Cardiac muscle cell (in vitro differentiated cells and primary cell): ENCODE measurements around the gene PPP1R2.

- RAMPAGE, long total RNA, result no peak
- RRBS, result no CpG with 5 or more reads among the region's 7 CpGs
Observed at GRCh38 chr3:194879925-194880451, 194.3 kb downstream of the FAM43A start.

GRCh38 chr3:194976864-194977288, 291.2 kb downstream of the FAM43A start:
- RAMPAGE, long total RNA, result no peak
- RRBS, result no CpG with 5 or more reads among the region's 7 CpGs

- RAMPAGE, long total RNA, result no peak
- RRBS, result no CpG with 5 or more reads among the region's 30 CpGs
Observed at GRCh38 chr3:195079883-195081306, 190.6 kb downstream of the XXYLT1 start.

- RAMPAGE, long total RNA, result no peak
- RRBS, result no CpG with 5 or more reads among the region's 7 CpGs
Observed at GRCh38 chr3:195081366-195081897, 189.5 kb downstream of the XXYLT1 start.

GRCh38 chr3:195087385-195087769, 183.6 kb downstream of the XXYLT1 start:
- RAMPAGE, long total RNA, result no peak
- RRBS, result no CpG with 5 or more reads among the region's 10 CpGs

DNA sequence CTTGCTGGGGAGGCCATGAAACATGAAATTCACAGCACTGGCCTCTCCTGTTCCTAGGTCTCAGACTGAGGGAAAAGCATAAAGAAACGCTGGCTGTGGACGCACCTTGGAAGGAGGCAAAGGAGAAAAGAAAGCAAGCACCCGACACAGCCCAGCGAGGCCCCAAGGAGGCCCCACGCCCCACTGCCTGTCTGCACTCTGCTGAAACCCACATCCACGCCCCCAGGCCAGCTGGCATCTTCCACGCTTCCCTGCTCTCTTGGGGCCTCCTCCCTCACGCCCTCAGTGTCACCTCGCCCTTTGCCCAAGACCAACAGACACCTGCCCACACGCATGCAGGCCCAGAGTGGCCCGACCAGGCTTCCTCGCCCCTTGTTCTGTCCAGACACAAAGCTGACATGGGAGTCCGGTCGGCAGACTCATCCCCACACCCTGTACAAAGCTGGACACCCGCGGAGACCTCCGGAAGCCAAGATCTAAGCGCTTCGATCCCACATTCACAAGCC, 176.8 kb downstream of the XXYLT1 start:
- RAMPAGE, long total RNA, result no peak
- RRBS, result 72% methylated on average over 5 of the region's 19 CpGs

DNA sequence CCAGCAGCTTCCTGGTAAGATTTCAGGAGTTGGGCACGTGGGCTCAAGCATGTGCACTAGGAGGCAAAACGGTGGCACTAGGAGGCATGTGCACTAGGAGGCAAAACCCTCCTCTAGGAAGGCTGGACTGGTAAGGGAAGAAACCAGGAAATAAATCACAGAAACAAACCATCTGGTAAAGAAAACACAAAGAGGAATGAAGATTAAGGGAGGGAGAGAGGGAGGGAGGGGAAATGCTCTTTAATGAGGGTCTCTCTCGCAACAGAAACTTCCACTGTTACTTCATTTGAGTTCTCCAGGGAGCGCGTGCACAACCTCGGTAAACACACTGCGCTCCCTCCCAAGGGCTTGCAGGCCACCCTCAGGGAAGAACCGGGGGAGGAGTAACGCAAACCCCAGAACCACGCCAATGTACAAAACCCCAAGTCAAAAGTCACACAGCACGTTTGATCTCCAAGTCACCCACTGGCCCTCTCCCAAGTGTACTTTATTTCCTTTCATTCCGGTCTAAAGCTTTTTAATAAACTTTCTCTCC, 116.6 kb downstream of the XXYLT1 start:
- RAMPAGE, long total RNA, result no peak
- RRBS, result no CpG with 5 or more reads among the region's 12 CpGs

DNA sequence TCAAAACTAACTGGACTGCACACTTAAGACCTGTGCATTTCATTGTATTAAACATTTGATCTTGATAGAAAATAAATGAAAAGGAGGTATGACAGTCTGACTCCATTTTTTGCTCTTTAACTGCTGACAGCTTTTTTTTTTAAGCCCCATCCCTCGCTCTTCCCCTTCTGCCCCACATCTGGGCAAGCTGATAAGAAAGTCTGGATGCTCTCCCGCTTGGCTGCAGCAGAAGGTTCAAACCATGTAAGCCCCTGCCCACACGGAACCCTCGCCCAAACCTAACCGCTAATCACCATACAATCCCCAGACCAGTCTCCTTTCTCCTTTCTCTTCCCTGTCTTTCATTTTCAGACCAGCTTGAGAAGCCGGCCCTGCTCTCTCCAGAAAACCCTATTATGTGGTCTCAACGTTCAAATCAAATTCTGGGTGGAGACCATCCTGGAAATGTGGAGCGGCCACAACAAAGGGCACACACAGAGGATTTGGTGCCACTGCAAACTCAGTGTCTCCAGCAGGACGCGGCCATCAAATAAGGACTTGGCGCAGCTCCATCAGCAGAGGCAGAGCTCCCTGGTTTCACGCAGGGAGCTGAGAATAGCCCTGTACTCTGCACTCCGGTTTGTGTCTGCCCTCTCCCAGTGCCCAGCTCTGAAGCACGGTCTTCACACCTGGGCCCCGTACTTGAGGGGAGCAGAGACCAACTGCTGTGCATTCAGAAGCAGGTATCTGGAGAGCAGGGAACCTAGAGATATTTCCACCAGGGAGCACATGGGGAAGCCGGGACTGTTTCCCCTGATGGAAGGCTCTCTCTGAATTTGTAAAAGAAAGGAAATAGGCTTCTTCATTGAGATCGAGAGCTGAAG, 92.7 kb downstream of the XXYLT1 start:
- RAMPAGE, long total RNA, result no peak
- RRBS, result no CpG with 5 or more reads among the region's 17 CpGs

DNA sequence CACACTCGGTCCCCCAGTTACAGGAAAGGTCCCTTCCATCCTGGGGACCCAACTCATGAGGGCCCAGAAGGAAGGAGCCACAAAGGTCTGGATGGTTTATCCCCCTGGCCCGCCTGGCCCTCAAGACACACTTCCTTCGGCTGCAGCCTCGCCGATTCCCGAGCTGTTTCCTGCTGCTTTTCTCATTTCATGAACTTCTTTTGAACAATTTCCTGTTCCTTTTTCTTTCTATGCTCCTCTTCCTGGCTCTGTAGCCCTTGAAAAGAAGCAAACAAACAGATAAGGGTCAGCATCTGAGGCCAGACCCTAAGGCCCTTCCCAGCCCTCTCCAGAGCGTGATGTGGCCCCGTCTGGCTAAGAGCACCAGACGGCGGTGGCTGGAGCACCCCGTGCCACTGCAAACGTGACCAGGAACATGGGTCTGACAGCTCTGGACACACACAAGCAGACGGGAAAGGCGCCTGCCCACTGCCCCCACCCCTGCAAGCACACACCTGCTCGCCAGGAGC, 90.6 kb downstream of the XXYLT1 start:
- RAMPAGE, long total RNA, result no peak
- RRBS, result no CpG with 5 or more reads among the region's 15 CpGs

DNA sequence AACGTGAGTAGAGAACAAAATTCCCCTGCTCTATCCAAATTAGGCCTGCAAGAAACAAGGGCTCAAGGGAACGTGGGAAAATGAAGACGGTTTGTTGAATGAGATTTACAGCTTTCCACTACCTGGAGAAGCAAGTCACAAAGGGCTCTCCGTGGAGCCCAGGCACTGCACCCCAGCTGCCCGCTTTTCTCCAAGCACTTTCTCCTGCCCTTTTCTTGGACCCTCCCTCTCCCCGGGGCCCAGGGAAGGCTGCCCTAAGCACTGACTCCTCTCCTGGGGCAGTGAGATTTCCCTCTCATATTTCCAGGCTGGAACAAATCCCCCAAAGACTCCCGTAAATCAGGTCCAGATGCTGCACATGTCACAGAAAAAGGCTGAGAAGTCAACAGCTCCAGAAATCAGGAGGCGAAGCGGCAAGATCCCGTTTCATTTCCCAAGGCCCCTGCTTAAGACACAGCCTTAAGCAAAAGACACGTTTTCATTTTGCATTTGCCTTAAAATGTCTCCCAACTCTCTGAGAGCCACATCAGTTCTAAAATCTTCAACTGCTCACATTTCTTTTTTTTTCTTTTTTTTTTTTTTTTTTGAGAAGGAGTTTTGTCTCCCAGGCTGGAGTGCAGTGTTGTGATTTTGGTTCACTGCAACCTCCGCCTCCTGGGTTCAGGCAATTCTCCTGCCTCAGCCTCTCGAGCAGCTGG, 17.9 kb downstream of the XXYLT1 start:
- RAMPAGE, long total RNA, result no peak
- RRBS, result no CpG with 5 or more reads among the region's 13 CpGs

- RAMPAGE, long total RNA, result no peak
- RRBS, result no CpG with 5 or more reads among the region's 11 CpGs
Observed at GRCh38 chr3:195418056-195418870, 24.6 kb downstream of the ACAP2 start.

- RAMPAGE, long total RNA, result start-site peak on the minus strand at chr3:195543199-195543336, 3,541 and 2,903 reads in 2 replicates
- RRBS, result 2% methylated on average over 10 of the region's 92 CpGs
Observed at GRCh38 chr3:195543047-195544073, at the start of gene PPP1R2. PPP1R2 (minus strand) TSS chr3:195543325.

- RAMPAGE, long total RNA, result no peak
- RRBS, result 97% methylated on average over 1 of the region's 8 CpGs
Observed at GRCh38 chr3:195573829-195574059, 10.0 kb downstream of the APOD start.

GRCh38 chr3:195658290-195658944, 62.4 kb upstream of the MUC20 start:
- RAMPAGE, long total RNA, result no peak
- RRBS, result 4% methylated on average over 6 of the region's 55 CpGs

DNA sequence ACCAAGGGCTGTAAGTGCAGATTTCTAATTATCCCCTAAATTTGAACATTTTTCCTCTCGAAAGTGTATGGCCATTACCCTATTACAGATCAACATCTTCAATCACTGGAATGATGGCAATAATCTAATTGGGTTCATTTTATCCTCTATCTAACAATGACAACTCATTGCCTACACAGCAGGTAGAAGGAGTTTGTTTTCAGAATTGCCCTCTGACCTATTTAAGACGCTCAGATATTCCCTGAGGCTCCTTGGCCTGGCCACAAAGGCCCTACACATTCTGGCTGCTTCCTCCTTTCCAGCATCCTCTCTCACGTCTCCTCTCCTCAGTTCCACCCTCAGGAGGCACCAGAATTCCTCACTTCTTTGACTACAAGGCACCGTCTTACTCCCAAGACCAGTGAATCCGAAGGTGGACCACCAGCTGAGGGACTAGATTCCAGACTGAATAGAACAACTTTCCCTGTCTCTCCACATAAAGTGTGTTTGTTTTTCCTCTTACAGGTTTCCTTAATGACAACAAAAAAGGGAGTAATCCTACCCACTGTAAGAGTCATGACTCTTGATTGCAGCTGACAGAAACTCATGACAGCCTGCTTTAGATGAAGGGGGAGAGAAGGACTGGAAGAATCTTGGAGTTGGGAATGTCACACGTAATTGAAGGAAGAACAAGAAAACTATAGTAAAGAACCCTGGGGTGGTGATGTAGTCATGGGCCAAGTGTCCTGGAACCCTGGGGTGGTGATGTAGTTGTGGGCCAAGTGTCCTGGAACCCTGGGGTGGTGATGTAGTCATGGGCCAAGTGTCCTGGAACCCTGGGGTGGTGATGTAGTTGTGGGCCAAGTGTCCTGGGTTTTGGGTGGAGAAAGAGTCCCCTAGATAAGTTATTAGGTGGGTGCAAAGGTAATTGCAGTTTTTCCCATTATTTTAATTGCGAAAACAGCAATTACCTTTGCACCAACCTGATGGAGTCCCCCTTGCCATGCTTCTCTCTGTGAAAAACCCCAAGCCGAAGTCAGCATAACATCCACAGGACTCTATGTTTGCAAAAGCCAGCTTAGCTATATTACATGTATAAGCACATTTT, 21.9 kb upstream of the MUC20 start:
- RAMPAGE, long total RNA, result no peak
- RRBS, result no CpG with 5 or more reads among the region's 8 CpGs

DNA sequence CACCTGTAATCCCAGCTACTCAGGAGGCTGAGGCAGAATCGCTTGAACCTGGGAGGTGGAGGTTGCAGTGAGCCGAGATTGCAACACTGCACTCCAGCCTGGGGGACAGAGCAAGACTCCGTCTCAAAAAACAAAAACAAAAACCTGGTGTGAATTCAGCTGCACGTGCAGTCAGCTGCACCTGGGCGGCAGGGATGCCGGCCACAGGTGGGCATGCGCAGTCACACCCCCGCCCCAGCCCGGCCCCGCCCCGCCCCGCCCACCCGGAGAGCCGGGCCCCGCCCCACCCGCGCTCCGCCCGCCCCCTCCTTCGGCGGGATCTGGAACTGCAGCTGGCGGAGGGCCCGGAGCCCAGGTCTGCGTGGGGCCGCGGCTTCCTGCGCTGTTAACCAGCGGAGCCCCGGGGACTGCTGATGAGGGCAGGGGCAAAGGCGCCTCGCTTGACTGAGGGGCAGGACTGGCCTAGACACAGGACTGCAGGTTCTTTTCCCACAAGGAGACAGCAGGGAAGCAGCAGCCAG, 27.0 kb downstream of the MUC20 start:
- RAMPAGE, long total RNA, result no peak
- RRBS, result 4% methylated on average over 14 of the region's 31 CpGs

DNA sequence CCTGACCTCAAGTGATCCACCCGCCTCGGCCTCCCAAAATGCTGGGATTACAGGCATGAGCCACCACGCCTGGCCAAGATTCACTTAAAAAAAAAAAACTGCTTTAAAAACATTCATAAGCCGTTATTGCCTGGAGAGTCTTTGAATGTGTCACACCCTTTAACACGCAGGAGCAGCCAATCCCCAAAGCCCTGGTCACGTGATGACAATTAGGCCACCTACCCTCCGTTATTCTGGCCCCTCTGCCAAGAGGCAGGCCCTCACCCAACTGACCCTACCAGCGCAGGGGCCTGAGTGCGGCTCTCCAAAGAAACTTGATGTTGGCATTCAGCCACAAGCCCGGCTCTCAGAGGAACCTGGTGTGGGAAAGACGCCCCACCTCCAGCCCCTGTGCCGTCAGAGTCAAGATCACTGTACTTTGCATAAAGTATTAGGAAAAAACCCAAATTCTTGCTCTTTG, 11.5 kb upstream of the MUC4 start:
- RAMPAGE, long total RNA, result no peak
- RRBS, result no CpG with 5 or more reads among the region's 12 CpGs

GRCh38 chr3:195848843-195849559, 37.3 kb upstream of the MUC4 start:
- RAMPAGE, long total RNA, result no peak
- RRBS, result no CpG with 5 or more reads among the region's 25 CpGs

GRCh38 chr3:195867329-195868537, 40.6 kb downstream of the TNK2 start:
- RAMPAGE, long total RNA, result no peak
- RRBS, result 88% methylated on average over 24 of the region's 77 CpGs

- RAMPAGE, long total RNA, result no peak
- RRBS, result no CpG with 5 or more reads among the region's 13 CpGs
Observed at GRCh38 chr3:195896673-195897530, 11.4 kb downstream of the TNK2 start.